ENCODE results near the gene RAB10.

DNA sequence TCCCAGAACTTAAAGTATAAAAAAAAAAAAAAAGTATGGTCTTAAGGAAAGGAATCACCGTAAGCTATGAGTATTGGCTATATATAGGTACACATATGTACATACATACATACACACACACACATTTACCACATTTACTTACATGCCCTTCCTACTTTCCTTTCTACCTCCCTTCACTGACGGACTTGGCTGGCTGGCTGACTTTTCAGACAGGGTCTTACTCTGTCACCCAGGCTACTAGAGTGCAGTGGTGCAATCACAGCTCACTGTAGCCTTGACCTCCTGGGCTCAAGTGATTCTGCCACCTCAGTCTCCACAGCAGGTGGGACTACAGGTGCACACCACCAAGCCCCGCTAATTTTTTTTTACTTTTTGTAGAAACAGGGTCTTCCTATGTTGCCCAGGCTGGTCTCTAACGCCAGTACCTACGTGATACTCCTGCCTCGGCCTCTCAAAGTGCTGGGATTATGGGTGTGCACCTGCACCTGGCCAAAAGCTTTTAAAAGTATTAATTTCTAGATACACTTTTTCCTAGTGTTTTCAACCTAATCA is 92.6 kb downstream of the FAM228A start:
- RAMPAGE, long total RNA: no peak
- RRBS: no CpG with 5 or more reads among the region's 6 CpGs
PRO-cap:
- standard: no peak
- CoPRO, capped RNA only, 2 experiments: no peak in any of the 2 experiments
- CoPRO, capped and uncapped RNA, 2 experiments: no peak in any of the 2 experiments
- CoPRO, uncapped RNA only, 2 experiments: no peak in any of the 2 experiments
CAGE:
- cytosol, long polyA plus RNA: no peak
- long polyA plus RNA: no peak
- nucleolus, long total RNA: no peak
- nucleus, long polyA plus RNA: no peak

GRCh38 chr2:24282842-24283373 is 77.4 kb downstream of the ITSN2 start:
- RAMPAGE, long total RNA: no peak
- RRBS: no CpG with 5 or more reads among the region's 6 CpGs
PRO-cap:
- standard: no peak
- CoPRO, capped RNA only, 2 experiments: no peak in any of the 2 experiments
- CoPRO, capped and uncapped RNA, 2 experiments: no peak in any of the 2 experiments
- CoPRO, uncapped RNA only, 2 experiments: no peak in any of the 2 experiments
CAGE:
- cytosol, long polyA plus RNA: no peak
- long polyA plus RNA: no peak
- nucleolus, long total RNA: no peak
- nucleus, long polyA plus RNA: no peak

- RAMPAGE, long total RNA: no peak
- RRBS: no CpG with 5 or more reads among the region's 4 CpGs
PRO-cap:
- standard: no peak
- CoPRO, capped RNA only, 2 experiments: no peak in any of the 2 experiments
- CoPRO, capped and uncapped RNA, 2 experiments: no peak in any of the 2 experiments
- CoPRO, uncapped RNA only, 2 experiments: no peak in any of the 2 experiments
CAGE:
- cytosol, long polyA plus RNA: no peak
- long polyA plus RNA: no peak
- nucleolus, long total RNA: no peak
- nucleus, long polyA plus RNA: no peak
Measured at GRCh38 chr2:24540686-24541161, 49.7 kb downstream of the NCOA1 start.

DNA sequence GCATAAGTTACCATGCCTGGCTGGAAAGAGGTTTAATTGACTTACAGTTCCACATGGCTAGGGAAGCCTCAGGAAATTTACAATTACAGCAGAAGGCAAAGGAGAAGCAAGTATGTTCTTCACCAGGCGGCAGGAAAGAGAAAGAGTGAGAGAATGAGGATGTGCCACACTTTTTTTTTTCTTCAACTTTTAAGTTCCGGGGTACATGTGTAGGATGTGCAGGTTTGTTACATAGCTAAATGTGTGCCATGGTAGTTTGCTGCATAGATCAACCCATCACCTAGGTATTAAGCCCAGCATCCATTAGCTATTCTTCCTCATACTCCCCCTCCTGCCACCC is 115.5 kb downstream of the PTRHD1 start:
- RAMPAGE, long total RNA: no peak
- RRBS: no CpG with 5 or more reads among the region's 2 CpGs
PRO-cap:
- standard: no peak
- CoPRO, capped RNA only, 2 experiments: no peak in any of the 2 experiments
- CoPRO, capped and uncapped RNA, 2 experiments: no peak in any of the 2 experiments
- CoPRO, uncapped RNA only, 2 experiments: no peak in any of the 2 experiments
CAGE:
- cytosol, long polyA plus RNA: no peak
- long polyA plus RNA: no peak
- nucleolus, long total RNA: no peak
- nucleus, long polyA plus RNA: no peak

GRCh38 chr2:24785703-24786397 is 7.3 kb downstream of the PTRHD1 start:
- RAMPAGE, long total RNA: no peak
- RRBS: no CpG with 5 or more reads among the region's 8 CpGs
PRO-cap:
- standard: no peak
- CoPRO, capped RNA only, 2 experiments: no peak in any of the 2 experiments
- CoPRO, capped and uncapped RNA, 2 experiments: no peak in any of the 2 experiments
- CoPRO, uncapped RNA only, 2 experiments: no peak in any of the 2 experiments
CAGE:
- cytosol, long polyA plus RNA: no peak
- long polyA plus RNA: no peak
- nucleolus, long total RNA: no peak
- nucleus, long polyA plus RNA: no peak

GRCh38 chr2:24921208-24921624 is 1.2 kb upstream of the ADCY3 start:
- RAMPAGE, long total RNA: no peak
- RRBS: no CpG with 5 or more reads among the region's 9 CpGs
PRO-cap:
- standard: unidirectional peak, minus-strand start at chr2:24921343
- CoPRO, capped RNA only, 2 experiments: no peak in any of the 2 experiments
- CoPRO, capped and uncapped RNA, 2 experiments: no peak in any of the 2 experiments
- CoPRO, uncapped RNA only, 2 experiments: no peak in any of the 2 experiments
CAGE:
- cytosol, long polyA plus RNA: no peak
- long polyA plus RNA: no peak
- nucleolus, long total RNA: no peak
- nucleus, long polyA plus RNA: no peak

DNA sequence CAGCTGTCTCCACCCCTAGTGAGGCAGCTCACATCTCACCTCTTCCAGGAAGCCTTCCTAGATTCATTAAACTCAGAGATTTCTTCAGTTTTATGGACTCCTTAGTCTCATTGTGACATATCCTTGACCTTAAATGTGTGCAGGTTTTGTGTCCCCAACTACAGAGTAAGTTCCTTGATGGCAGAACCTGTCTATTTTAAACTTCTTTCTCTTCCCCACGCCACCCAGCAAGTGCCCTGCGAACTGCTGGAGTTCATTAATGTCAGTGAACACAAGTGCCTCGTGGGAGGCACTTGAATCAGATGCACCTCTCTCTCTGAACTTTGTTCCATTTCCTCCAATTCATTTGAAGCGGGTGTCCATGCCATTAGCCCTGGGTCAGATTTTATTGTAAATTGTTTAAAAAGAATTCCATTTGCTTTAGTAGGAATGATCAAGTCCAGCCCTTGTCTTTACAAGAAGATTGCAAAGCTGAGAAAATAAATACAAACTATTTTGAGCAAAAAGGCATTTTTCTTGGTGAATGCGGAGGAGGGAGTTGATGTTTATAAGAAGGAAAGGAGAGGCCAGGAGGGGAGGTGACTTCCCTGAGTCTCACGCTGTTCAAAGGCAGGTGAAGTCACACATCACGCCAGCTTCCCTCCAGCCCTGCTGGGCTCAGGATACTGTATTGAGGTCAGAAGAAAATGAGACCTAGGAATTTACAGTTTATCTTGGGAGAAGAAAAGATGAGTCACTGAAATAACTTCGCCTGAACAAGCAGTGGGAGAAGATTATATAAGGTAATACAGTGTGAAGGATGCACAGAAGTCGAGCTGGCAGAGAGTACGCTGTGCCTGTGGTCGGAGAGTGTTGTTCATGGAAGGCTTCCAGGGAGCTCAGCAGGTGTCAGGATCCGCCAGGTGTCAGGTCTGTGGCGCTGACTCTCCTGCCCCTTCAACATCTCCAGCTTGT is 36.3 kb downstream of the EFR3B start:
- RAMPAGE, long total RNA: no peak
- RRBS: no CpG with 5 or more reads among the region's 13 CpGs
PRO-cap:
- standard: no peak
- CoPRO, capped RNA only, 2 experiments: no peak in any of the 2 experiments
- CoPRO, capped and uncapped RNA, 2 experiments: no peak in any of the 2 experiments
- CoPRO, uncapped RNA only, 2 experiments: no peak in any of the 2 experiments
CAGE:
- cytosol, long polyA plus RNA: no peak
- long polyA plus RNA: no peak
- nucleolus, long total RNA: no peak
- nucleus, long polyA plus RNA: no peak

DNA sequence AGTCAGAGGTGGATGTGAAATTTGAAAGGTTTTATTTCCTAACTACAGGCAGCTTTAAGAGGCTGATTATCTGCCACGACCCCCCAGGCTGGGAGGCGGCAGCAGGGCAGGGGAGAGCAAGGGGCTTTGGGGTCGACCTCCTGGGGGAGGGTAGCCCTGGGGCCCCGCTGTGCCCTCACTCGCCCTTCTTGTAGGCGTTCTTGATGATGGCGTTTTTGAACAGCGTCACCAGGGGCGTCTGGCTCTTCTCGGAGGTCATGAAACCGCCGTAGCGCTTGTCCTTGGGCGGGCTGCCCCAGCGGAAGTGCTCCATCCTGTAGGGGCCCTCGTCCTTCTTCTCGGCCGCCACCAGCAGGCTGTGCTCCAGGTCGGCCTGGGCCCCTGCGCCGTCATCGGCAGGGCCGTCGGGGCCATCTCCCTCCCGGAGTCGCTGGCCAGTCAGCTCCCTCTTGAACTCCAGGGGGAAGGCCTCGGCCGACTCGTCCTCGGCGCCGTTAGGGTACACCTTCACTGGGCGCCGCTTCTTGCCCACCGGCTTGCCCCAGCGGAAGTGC is 7.4 kb downstream of the POMC start:
- RAMPAGE, long total RNA: no peak
- RRBS: 97% methylated on average over 2 of the region's 36 CpGs
PRO-cap:
- standard: no peak
- CoPRO, capped RNA only, 2 experiments: no peak in any of the 2 experiments
- CoPRO, capped and uncapped RNA, 2 experiments: no peak in any of the 2 experiments
- CoPRO, uncapped RNA only, 2 experiments: no peak in any of the 2 experiments
CAGE:
- cytosol, long polyA plus RNA: no peak
- long polyA plus RNA: no peak
- nucleolus, long total RNA: no peak
- nucleus, long polyA plus RNA: no peak

GRCh38 chr2:25252301-25253104 is 84.1 kb upstream of the POMC start:
- RAMPAGE, long total RNA: no peak
- RRBS: 4% methylated on average over 24 of the region's 59 CpGs
PRO-cap:
- standard: bidirectional peak, plus-strand start at chr2:25252476, minus-strand start at chr2:25252191; bidirectional peak, plus-strand start at chr2:25252638, minus-strand start at chr2:25252549
- CoPRO, capped RNA only, 2 experiments: peak in 1 of 2 experiments; most common plus-strand start chr2:25252443 (in 1)
- CoPRO, capped and uncapped RNA, 2 experiments: no peak in any of the 2 experiments
- CoPRO, uncapped RNA only, 2 experiments: no peak in any of the 2 experiments
CAGE:
- cytosol, long polyA plus RNA: no peak
- long polyA plus RNA: no peak
- nucleolus, long total RNA: no peak
- nucleus, long polyA plus RNA: no peak

GRCh38 chr2:25376606-25377692 is 35.2 kb upstream of the DNMT3A start:
- RAMPAGE, long total RNA: no peak
- RRBS: 1% methylated on average over 24 of the region's 56 CpGs
PRO-cap:
- standard: no peak
- CoPRO, capped RNA only, 2 experiments: no peak in any of the 2 experiments
- CoPRO, capped and uncapped RNA, 2 experiments: no peak in any of the 2 experiments
- CoPRO, uncapped RNA only, 2 experiments: no peak in any of the 2 experiments
CAGE:
- cytosol, long polyA plus RNA: no peak
- long polyA plus RNA: no peak
- nucleolus, long total RNA: no peak
- nucleus, long polyA plus RNA: no peak

- RAMPAGE, long total RNA: no peak
- RRBS: no CpG with 5 or more reads among the region's 4 CpGs
PRO-cap:
- standard: no peak
- CoPRO, capped RNA only, 2 experiments: no peak in any of the 2 experiments
- CoPRO, capped and uncapped RNA, 2 experiments: no peak in any of the 2 experiments
- CoPRO, uncapped RNA only, 2 experiments: no peak in any of the 2 experiments
CAGE:
- cytosol, long polyA plus RNA: no peak
- long polyA plus RNA: no peak
- nucleolus, long total RNA: no peak
- nucleus, long polyA plus RNA: no peak
Measured at GRCh38 chr2:26017984-26018625, 15.8 kb upstream of the RAB10 start.

DNA sequence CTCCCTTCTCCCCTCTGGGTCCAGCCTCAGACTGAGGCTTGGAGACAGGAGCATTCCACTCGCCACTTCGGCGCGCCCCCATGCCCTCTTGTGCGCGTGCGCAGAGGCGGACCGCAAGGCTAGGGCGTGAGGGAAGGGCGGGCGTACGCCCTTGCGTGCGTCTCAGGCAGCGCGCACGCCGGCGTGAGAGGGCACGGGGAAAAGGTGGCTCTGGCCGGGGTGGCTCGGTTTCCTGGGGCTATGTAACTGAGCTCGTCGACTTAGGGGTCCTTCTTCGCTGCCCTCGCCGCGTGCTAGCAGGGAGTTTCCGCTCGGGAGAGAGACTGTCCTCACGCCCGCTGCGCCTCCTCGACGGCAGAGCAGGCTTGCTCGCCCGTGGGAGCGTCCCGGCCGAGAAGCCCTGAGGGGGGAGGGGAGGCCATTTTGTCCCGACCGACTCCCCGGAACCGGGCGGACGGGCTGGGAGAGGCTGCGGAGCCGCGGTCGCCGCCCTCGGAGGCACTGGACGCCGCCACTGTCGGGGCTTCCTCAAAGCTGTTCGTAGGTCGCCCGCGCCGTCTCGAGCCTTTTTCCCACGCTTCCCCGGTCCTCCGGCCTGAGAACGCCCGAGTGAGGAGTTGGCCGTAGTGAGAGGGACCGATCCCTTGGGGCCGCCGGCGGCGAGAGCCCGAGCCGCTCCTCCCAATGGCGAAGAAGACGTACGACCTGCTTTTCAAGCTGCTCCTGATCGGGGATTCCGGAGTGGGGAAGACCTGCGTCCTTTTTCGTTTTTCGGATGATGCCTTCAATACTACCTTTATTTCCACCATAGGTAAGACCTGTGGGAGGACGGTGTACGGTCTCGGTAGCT is at the start of gene RAB10:
Gene RAB10 (plus strand): TSS at position 160 of the 850 bp plus-strand sequence.
- RAMPAGE, long total RNA: start-site peak on the plus strand centred at position 212 of the sequence, 105 bp wide, 2,805 and 2,464 reads in 2 replicates
- RRBS: 1% methylated on average over 19 of the region's 86 CpGs
PRO-cap:
- standard: bidirectional peak, plus-strand start at position 29 of the sequence, minus-strand start outside the sequence; bidirectional peak, plus-strand start at position 194 of the sequence, minus-strand start at position 94 of the sequence; bidirectional peak, plus-strand start at position 458 of the sequence, minus-strand start at position 397 of the sequence
- CoPRO, capped RNA only, 2 experiments: peak in 2 of 2 experiments; most common plus-strand start position 270 of the sequence (in 2)
- CoPRO, capped and uncapped RNA, 2 experiments: peak in 1 of 2 experiments; most common plus-strand start position 270 of the sequence (in 1)
- CoPRO, uncapped RNA only, 2 experiments: peak in 2 of 2 experiments; most common plus-strand start position 160 of the sequence (in 2); most common minus-strand start position 603 of the sequence (in 1)
CAGE:
- cytosol, long polyA plus RNA: start-site peak on the plus strand centred at position 197 of the sequence, 44 bp wide, 921 and 656 reads in 2 replicates; start-site peak on the plus strand centred at position 705 of the sequence, 92 bp wide, 436 and 358 reads in 2 replicates
- long polyA plus RNA: start-site peak on the plus strand centred at position 178 of the sequence, 84 bp wide, 313 and 1,072 reads in 2 replicates; start-site peak on the plus strand centred at position 703 of the sequence, 95 bp wide, 287 and 187 reads in 2 replicates
- nucleolus, long total RNA: no peak
- nucleus, long polyA plus RNA: no peak

DNA sequence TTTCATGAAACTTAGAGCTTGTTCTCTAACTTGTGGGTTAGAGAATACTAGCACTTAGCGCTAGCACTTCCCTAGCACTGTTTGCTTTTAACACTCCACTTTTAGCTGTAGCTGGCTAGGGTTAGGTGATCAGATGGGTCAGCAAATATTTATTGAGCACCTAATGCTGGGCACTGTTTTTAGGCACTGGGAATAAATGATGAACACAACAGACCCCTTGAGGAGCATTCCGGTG is 2.1 kb downstream of the RAB10 start:
- RAMPAGE, long total RNA: no peak
- RRBS: no CpG with 5 or more reads among the region's 2 CpGs
PRO-cap:
- standard: no peak
- CoPRO, capped RNA only, 2 experiments: no peak in any of the 2 experiments
- CoPRO, capped and uncapped RNA, 2 experiments: no peak in any of the 2 experiments
- CoPRO, uncapped RNA only, 2 experiments: no peak in any of the 2 experiments
CAGE:
- cytosol, long polyA plus RNA: no peak
- long polyA plus RNA: no peak
- nucleolus, long total RNA: no peak
- nucleus, long polyA plus RNA: no peak

- RAMPAGE, long total RNA: no peak
- RRBS: no CpG with 5 or more reads among the region's 4 CpGs
PRO-cap:
- standard: no peak
- CoPRO, capped RNA only, 2 experiments: no peak in any of the 2 experiments
- CoPRO, capped and uncapped RNA, 2 experiments: no peak in any of the 2 experiments
- CoPRO, uncapped RNA only, 2 experiments: no peak in any of the 2 experiments
CAGE:
- cytosol, long polyA plus RNA: no peak
- long polyA plus RNA: no peak
- nucleolus, long total RNA: no peak
- nucleus, long polyA plus RNA: no peak
Measured at GRCh38 chr2:26127786-26128007, 45.2 kb upstream of the GAREM2 start.

DNA sequence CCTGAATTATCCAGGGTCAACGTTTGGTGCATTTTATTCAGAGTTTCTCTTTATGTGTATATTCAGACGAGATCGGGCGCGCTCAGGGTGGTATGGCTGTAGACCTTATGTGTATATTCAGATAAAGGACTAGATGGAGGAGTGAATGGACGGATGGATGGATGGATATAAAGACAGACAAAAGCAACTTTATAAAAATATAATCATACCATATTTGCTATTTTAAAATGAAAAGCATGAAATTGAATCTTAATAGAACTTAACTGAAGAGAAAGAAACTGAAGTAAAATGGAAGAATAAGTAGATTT is 9.2 kb downstream of the FAM166C start:
- RAMPAGE, long total RNA: no peak
- RRBS: no CpG with 5 or more reads among the region's 6 CpGs
PRO-cap:
- standard: no peak
- CoPRO, capped RNA only, 2 experiments: no peak in any of the 2 experiments
- CoPRO, capped and uncapped RNA, 2 experiments: no peak in any of the 2 experiments
- CoPRO, uncapped RNA only, 2 experiments: no peak in any of the 2 experiments
CAGE:
- cytosol, long polyA plus RNA: no peak
- long polyA plus RNA: no peak
- nucleolus, long total RNA: no peak
- nucleus, long polyA plus RNA: no peak

- RAMPAGE, long total RNA: no peak
- RRBS: 7% methylated on average over 2 of the region's 8 CpGs
PRO-cap:
- standard: no peak
- CoPRO, capped RNA only, 2 experiments: no peak in any of the 2 experiments
- CoPRO, capped and uncapped RNA, 2 experiments: no peak in any of the 2 experiments
- CoPRO, uncapped RNA only, 2 experiments: no peak in any of the 2 experiments
CAGE:
- cytosol, long polyA plus RNA: no peak
- long polyA plus RNA: no peak
- nucleolus, long total RNA: no peak
- nucleus, long polyA plus RNA: no peak
Measured at GRCh38 chr2:26605212-26605750, 35.9 kb downstream of the CIB4 start.

- RAMPAGE, long total RNA: no peak
- RRBS: no CpG with 5 or more reads among the region's 14 CpGs
PRO-cap:
- standard: no peak
- CoPRO, capped RNA only, 2 experiments: no peak in any of the 2 experiments
- CoPRO, capped and uncapped RNA, 2 experiments: no peak in any of the 2 experiments
- CoPRO, uncapped RNA only, 2 experiments: no peak in any of the 2 experiments
CAGE:
- cytosol, long polyA plus RNA: no peak
- long polyA plus RNA: no peak
- nucleolus, long total RNA: no peak
- nucleus, long polyA plus RNA: no peak
Measured at GRCh38 chr2:26725091-26726046, 32.8 kb downstream of the KCNK3 start.

DNA sequence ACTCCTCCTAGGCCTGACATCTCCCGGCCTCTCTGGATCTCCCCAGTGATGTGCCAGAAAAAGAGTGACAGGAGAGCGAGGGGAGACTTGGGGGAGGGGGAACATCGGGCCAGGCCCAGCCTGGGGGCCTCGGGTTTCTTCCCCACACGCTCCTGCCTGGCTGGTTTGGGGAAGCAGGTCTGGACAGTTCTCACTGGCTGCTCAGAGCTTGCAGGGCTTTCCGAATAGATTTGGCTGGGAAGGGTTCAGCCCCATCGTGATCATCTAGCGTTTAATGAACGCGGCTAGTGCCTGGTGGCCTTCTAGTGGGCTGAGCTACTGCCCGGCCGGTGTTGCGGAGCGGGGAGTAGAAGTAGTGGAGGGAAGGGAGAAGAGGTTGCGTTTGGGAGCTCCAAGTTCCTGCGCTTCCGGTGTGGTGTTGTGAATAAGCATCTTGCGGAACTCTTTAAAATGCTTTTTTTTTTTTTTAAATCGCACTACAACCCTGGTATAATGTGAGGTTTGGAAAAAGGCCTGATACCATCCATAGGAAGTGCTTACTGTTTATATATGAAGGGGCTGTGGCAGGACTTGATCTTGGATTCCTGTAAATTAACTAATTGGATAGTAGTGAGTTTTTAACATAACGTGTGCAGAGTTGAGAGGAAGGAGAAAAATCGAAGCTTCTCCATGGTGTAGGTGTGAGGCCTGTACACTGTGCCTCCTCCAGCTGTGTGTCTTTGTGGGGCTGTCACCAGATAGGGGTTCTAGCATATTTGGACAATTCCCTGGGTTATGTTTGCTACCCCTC is 924 bp downstream of the MAPRE3 start:
- RAMPAGE, long total RNA: no peak
- RRBS: 6% methylated on average over 6 of the region's 21 CpGs
PRO-cap:
- standard: bidirectional peak, plus-strand start at position 145 of the sequence, minus-strand start outside the sequence; bidirectional peak, plus-strand start at position 349 of the sequence, minus-strand start at position 357 of the sequence
- CoPRO, capped RNA only, 2 experiments: peak in 2 of 2 experiments; most common plus-strand start position 345 of the sequence (in 1); most common minus-strand start position 320 of the sequence (in 1)
- CoPRO, capped and uncapped RNA, 2 experiments: no peak in any of the 2 experiments
- CoPRO, uncapped RNA only, 2 experiments: no peak in any of the 2 experiments
CAGE:
- cytosol, long polyA plus RNA: no peak
- long polyA plus RNA: no peak
- nucleolus, long total RNA: no peak
- nucleus, long polyA plus RNA: no peak

Measured in K562 (cell line).